Measurements from ENCODE around the gene KXD1.

- PRO-cap = no peak
Measured at GRCh38 chr19:18264063-18265128, 9.9 kb downstream of the IQCN start.

DNA sequence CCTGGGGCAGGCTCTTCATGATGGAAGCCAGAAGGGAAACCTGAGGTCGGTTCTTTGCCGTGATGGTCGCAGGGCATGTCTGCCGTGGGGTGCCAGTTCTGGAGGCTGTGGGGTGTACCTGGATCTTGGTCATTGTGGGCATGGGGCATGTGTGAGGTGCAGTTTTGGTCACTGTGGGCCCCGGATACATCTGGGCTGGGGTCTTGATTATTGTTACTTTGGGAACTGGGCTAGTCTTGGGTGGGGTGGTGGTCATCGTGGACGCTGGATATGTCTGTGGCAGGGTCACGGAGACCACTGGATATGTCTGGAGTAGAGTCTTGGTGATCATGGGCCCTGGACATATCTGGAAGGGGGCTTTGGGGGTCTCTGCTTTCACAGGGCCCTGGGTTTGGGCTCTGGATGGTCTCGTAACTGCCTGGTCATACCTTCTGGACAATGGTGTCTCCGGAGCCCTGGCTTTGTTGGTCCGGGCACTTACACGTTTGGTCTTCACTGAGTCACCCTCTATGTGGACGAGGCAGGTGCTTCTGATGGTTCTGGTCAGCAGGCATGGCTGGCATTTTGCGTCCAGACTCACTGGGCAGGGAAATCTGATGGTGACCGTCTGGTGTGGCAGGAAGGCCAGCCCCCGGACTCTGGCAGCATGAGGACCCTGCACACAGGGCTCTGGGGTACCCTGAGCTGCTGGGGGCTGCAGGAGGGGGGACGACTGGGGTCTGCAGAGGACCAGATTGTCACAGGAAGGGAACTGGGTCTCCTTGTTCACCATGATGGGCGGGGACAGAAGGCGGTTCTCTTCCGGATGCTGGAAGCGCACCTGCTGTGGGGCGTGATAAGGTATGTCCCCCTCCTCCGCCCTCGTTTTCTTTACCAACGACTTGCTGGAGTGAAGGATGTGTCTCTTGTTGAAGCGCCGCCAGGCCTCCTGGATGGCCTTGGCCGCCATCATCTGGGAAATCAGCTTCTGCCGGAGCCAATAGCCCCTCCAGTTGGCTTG, 7.7 kb downstream of the IQCN start:
- PRO-cap = no peak

DNA sequence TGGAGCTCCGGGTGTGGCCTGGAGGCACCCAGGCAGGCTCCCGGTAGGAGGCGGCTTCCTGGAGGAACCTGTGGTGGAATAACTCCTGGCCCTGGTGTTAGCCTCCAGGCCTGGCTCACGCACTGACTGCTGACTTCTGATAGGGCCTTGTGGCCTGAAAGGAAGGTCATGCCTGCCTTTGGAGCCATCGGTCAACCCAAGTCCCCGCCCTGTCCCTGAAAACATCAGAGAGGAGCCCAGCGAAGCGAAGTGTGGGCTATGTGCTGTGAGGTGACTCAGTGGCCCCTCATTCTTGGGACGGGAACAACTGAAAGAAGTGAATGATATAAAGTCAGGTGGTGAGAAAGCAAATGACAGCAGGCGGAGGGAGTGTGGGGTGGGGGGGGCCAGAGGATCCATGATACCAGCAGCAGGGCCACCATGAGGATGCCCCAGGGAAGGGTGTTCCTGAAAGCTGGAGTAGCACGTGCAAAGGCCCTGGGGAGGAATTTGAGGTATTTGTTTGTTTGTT, 12.0 kb upstream of the JUND start:
- PRO-cap = no peak

DNA sequence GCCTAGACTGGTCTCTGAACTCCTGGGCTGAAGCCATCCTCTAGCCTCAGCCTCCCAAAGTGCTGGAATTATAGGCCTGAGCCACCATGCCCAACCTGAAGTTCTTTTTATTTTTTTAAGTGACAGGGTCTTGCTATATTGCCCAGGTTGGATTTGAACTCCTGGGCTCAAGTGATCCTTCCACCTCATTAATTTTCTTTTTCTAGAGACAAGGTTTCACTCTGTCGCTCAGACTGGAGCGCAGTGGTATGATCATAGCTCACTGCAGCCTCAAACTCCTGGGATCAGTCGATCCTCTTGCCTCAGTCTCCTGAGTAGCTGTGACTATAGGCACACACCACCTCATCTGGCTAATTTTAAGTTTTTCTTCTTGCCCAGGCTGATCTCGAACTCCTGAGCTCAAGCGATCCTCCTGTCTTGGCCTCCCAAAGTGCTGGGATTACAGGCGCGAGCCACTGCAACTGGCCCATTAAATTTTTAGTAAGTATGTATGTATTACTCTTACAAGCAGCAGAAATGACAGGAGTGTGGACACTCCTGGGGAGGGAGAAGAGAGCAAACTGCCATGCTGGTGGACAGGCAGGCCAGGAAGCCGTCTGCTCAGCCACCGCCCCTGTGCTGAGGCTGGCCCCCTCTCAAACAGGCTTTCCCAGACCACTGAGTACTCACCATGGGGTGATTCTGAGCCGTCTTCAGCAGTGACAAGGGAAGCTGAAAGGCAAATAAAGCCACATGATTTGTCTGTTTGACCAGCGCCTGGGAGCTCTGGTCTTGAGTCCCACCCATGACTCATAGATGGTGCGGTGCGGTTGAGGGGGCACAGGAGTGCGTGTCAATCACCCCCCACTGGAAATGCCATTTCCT, 7.3 kb downstream of the LSM4 start:
- PRO-cap = no peak

DNA sequence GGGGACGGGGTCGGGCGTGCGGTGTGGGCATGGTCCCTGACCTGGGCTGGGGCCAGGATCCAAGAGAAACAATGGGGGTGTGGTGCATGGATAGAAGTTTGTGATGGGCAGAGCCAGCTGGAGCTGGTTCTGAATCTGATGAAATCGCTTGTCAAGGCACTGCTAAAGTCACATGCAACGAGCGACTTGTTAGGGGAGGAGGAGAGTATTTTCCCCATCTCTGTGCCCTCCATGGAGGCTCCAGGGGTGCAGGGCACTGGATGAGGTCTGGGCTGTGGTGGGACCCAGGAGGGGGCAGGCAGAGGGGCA, 746 bp downstream of the GDF15 start:
- PRO-cap = no peak

- PRO-cap = no peak
Measured at GRCh38 chr19:18392400-18393054, 4.9 kb downstream of the LRRC25 start.

DNA sequence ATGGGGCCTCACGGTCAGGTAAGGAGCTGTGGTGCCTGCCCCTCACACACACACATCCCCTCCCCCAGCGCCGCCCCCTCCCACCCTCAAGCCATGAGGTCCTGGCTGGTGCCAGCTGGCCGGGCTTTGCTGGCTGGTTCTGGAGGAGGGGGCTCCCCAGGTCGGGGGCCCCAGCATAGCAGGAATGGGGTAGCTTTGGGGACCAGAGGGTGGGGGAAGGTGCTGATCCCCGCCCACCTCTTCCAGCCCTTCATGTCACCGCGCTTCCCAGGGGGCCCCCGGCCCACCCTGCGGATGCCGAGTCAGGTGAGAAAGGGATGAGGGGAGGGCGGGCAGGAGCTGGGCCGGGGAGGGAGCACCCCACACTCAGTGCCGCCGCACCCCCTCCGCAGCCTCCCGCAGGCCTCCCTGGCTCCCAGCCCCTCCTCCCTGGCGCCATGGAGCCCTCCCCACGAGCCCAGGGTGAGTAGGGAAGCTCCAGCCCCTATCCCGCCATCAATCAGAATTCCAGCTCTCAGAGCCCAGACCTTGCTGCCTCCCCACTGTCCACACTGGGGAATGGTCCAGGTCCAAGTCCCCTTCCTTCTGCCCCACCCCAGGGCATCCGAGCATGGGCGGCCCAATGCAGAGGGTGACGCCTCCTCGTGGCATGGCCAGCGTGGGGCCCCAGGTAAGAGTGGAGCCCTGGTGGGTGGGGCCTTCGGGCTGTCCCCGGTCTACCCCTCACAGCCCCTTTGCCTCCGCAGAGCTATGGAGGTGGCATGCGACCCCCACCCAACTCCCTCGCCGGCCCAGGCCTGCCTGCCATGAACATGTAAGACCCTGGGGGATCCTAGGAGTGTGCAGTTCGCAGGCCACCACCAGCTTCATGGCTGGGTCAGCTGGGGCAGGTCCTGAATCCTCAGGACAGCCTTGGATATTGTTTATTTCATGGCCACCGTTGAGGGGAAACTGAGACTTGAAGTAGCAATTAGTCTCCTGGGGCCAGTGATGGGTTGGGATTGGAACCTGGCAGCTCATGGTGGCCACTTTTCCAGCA, 6.2 kb downstream of the ISYNA1 start:
- PRO-cap = no peak

GRCh38 chr19:18450387-18451618, 12.9 kb upstream of the ISYNA1 start:
- PRO-cap = unidirectional peak, plus-strand start at chr19:18451259

GRCh38 chr19:18457980-18458355, 20.0 kb upstream of the ISYNA1 start:
- PRO-cap = no peak

- PRO-cap = no peak
Measured at GRCh38 chr19:18472639-18473148, 34.8 kb upstream of the ISYNA1 start.

GRCh38 chr19:18479784-18480733, 41.8 kb downstream of the ELL start:
- PRO-cap = no peak

- PRO-cap = no peak
Measured at GRCh38 chr19:18486253-18486845, 35.5 kb downstream of the ELL start.

DNA sequence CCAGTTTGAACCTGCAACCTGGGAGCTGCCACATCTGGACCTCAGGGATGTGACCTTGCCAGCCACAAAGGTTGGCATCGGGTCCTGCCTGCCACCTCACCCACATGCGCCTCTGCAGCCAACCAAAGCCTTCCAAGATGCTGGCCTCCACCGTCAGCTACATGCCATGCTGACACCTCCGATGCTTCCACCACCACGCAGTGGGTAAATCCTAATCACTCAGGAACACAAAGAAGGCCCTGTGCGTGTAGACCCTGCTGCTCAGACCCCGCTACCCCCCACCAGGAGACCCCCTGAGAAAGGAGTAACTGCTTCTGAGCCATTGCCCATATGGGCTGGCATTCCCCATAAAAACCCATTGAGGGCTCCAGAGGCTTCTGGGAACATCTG, 35.0 kb downstream of the ELL start:
- PRO-cap = no peak

DNA sequence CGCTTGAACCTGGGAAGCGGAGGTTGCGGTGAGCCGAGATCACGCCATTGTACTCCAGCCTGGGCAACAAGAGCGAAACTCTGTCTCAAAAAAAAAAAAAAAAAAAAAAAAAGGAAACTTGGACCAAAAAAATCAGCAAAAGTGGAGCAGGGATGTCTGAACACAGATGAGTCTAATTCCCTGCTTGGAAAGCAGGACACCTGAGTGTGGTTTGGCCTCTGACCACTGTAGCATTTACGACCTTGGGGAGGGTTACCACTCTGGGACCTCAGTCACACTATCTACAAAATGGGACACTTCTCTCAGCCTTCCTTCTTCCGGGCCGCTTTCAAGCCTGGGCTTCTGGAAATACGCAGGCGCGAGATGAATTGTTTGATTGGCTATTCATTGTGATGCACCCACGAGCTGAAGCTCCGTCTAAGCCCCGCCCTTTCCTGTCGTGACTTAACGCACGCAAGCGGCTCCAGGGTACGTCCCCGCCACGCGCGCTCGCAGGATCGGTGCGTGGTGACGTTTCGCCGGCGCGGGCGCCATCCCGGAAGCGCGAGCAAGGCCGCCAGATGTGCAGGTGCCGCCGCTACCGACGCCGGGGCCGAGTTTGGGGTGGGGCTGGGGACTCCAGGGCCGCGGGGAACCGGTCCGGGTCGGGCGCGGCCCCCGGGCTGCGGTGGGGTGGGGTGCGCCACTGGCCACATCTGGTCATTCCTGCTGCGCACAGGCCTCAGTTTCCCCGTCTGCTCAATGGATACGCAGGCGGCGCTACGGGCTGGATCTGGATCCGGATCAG, at the start of gene KXD1:
TSS of gene KXD1 (plus strand) at position 524 of the 787 bp plus-strand sequence.
- PRO-cap = bidirectional peak, plus-strand start at position 533 of the sequence, minus-strand start at position 304 of the sequence

- PRO-cap = no peak
Measured at GRCh38 chr19:18596591-18597057, 8.0 kb downstream of the REX1BD start.

- PRO-cap = no peak
Measured at GRCh38 chr19:18769645-18769787, 21.6 kb downstream of the COMP start.

DNA sequence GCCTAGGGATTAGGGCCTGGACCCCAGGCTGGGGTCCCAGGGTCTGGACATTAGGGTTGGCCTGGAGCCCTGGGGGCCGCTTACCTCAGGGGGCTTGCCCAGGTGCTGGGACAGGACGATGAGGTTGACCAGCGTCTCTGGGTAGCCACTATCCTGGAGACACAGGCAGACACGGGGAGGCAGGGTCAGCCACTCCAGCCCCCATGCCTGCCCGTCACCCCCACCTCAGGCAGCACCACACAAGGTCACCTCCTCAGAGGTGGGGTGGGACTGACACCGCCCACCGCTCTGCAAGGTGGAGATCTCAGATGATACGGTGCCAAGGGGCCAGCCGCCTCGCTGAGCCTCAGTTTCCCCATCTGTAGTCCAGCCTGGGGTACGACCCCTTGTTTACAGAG, 4.3 kb upstream of the CERS1 start:
- PRO-cap = no peak

DNA sequence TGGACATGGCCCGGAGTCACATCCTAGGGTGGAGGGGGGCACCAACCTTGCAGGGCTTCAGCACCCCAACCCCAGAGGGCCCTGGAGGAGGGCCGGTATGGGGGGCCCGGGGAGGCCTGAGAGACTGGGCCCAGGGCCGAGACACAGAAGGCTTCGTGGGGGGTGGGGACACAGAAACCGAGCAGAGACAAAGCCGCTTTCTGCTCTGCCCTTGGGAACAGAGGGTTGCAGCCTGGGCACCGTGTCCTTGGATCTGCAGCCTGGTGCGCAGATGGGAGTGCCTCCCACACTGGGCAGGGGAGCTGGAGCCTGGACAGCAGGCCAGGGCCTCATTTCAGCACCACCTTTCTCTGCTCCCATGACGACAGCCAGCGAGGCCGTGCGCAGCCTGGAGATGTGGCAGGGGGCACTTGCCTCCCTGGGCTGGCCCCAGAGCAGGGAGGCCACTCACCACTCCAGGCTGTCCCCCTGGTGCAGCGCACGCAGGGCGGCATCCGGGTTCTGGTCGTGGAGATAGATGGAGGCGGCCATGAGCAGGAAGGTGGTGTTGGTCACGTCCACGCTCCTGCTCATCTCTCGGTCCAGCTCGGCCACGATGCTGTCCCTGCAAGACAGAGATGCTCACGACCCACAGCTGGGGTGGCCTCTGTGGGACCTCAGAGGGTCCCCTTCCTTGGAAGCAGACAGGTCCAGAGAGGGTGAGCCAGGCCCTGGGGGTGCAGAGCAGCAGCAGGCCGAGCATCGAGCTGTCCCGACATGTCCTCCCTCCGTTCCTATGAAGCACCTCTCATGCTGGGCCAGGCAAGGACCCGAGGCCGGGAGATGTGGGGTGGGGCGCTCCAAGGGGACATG, 10.8 kb upstream of the CERS1 start:
- PRO-cap = no peak

DNA sequence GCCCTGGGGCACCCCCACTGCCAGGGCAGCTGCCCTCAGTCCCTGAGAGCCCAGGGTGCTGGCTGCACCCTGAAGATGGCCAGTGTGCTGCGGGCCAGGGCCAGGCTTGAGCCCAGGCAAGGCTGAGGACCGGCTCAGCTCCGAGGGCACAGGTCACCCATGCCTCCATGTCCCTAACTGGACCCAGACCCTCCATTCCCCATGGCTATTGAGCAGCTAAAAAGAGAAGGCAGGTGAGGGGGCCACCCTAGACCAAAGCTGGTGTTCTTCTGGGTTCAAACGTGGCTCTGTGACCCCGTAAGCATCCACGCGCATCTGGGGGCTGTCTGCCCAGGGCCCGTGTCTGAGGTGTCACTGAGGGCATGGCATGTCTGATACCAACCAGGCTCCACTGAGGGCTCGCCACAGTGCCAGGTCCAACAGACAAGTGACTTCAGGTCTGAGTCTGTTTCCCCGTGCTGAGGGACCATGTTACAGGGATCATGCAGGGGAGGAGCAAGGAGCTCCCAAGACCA, 11.6 kb downstream of the COPE start:
- PRO-cap = no peak

DNA sequence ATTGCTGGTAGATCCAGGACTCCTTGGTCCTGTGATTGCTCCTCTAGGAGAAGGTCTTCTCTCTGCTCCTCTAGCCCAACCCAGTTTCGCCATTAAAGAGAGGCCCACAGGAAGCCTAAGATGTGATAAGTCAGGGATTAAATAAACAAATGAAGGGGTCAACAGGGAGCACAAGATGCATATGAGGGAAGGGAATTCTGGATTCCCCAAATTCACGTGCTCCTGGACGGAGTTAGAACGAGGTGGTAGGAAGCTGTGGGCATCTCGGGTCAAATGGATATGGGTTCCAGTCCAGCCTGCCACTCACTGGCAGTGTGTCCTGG, 637 bp downstream of the DDX49 start:
- PRO-cap = no peak